H4 (cell line): Measurements from ENCODE around the gene FOXO3B.

GRCh38 chr17:17490895-17492212 is 4.8 kb downstream of the RASD1 start:
- RAMPAGE, long total RNA = no peak

DNA sequence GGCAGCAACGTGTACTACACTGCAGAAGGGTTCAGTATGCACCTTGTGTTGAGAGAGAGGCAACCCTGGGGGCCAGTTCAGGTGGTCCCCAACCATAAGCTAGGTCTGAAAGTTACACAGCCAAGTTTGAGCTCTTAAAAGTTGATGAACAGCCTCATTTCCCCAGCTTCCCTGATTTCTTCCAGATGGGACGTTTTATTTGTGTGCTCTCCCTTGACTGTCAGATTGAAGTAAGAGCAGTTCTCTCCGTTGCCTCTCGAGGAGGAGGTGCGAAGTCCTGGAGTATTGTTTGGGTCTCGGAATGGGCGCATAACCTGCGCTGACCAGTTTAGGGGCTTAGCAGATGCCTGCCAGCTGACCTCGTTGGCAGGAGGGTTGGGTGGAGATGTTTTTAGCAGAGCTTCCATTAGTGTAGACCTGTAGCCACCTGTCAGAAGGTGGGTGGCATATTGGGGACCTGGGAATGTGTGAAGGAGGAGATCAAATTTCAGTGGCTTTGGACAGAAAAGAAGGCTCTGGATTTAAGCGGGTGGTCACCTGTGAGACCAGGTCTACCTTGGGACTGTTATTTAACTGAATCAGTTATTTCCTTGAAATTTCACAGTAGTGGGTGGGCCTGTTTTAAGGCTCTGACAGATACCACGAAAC is 3.7 kb downstream of the RASD1 start:
- RAMPAGE, long total RNA = no peak

DNA sequence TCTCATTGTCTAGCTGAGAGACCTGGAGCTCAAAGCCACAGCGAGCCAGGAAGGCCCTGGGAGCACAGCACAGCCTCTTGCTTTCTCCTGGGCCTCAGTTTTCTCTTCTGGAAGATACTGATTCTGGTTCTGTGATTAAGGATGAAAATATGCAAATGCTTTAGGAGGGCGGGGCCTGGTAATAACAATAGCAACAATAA is 982 bp upstream of the RASD1 start:
- RAMPAGE, long total RNA = no peak

DNA sequence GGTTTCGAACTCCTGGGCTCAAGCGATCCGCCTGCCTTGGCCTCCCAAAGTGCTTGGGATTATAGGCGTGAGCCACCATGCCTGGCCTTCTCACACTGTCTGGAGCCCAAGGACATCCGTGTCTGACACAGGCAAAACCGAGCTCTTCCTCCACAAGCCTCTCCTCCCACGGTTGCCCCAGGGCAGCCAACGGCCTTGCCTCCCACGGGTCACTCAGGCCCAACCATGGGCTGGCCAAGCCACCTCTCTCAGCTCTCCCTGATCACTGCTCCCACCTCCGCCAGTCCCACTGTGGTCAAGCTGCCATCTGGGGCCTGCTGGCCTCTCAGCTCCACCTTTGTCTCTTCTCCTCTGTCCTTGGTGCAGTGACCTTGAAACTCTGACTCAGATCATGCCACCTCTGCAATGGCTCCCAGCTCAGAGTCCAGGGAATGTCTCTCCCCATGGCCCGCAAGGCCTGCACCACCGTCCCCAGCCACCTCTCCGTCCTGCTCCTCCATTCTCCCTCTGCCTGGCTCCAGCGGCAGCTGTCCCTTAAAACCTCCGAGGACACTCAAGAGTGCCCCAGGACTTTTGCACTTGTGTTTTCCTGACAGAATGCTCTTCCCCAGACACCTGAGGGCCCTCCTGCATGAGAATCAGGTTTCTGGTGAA is 19.5 kb downstream of the PEMT start:
- RAMPAGE, long total RNA = no peak

GRCh38 chr17:17587858-17588394 is 3.6 kb downstream of the PEMT start:
- RAMPAGE, long total RNA = no peak

DNA sequence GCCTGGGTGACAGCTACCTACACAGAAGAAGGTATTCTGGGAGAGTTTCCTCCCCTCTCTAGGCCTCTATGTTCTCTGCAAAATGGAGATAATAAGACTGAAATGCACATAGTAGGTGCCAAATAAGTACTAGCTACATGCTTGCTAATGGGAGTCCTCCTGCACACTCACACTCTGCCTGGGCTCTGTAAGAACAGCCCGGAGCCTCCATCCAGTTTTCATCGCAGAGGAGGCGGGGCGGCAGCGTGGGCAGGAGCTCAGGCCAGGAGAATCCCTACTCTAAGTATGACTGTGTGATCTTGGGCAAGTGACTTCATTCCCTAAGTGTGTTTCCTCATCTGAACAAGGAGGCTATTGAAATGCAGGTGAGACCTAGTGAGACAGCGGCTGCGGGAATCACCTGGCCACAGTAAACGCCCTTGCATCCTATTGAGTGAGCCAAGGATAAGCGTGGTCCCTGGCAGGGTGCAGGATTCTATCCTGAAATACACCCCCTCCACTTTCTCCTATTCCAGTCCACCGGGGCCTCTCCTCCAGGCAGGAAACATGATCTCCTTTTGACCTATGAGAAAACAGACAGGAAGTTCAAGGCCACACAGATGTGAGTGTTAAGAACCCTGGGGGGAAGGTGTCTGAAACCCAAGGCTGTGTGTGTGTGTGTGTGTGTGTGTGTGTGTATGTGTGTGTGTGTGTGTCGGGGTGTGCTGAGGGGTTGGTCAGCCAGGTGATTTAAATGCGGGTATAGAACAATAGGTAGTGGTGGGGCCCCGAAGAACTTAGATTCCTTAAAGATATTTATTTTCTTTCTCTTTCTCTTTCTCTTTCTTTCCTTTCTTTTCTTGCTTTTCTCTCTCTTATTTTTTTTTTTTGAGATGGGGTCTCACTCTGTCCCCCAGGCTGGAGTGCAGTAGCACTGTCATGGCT is 5.2 kb upstream of the RAI1 start:
- RAMPAGE, long total RNA = no peak

DNA sequence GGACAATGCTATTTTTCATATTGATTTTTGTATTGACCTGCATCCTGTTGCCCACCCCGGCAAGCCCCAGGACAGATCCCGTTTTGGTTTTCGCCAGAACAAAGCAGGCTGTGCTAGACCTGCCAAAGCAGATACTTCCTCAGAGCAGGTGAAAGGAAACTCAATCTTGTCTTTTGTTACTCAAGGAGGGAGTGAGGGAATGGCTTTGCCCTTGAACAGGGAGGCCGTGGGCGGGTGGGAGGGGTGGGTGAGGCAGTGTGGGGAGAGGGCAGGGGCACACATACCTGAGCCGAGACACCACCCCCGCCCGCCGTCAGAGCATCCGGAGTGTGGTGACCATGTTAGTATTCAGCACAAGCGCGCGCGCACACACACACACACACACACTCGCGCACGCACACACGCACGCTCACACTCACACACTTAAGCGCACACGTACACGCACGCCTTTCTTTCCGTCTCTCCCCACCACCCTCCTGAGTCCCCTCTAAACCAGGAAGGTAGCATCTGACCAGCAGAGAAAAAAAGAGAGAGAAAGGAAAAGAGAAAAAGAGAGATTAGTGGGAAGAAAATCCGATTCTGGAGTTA is 59.6 kb downstream of the RAI1 start:
- RAMPAGE, long total RNA = no peak

DNA sequence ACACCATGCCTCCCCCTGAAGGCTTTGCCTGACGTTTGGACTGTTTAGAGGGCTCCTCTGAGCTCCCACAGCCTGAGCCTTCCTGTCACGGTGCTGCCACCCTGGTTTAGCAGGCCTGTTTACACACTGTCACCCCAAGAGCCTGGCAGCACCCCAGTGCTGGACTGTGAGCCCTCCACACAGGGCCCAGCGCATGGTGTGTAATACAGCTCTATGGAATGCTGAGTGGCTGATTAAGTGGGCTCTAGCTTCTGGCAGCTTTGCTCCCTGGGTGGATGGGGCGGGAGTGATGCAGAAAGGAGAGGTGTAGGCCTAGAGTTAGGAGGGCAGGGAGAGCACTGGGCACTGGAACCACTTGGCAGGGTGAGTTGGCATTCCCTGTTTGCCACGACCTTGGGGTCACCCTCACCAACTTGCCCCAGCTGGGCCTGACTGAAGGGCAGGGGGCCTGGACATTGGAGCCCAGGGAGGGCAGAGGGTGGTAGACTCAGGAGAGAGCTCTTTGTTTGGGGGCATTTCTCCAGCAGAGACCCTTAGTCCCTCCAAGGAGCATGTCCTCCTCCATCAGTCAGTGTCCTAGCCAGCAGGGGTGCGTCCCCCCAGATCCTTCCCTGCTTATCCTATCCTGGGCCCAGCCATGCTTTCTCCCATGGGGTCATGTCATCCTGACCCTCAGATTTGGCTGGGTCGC is 73.9 kb downstream of the RAI1 start:
- RAMPAGE, long total RNA = no peak

DNA sequence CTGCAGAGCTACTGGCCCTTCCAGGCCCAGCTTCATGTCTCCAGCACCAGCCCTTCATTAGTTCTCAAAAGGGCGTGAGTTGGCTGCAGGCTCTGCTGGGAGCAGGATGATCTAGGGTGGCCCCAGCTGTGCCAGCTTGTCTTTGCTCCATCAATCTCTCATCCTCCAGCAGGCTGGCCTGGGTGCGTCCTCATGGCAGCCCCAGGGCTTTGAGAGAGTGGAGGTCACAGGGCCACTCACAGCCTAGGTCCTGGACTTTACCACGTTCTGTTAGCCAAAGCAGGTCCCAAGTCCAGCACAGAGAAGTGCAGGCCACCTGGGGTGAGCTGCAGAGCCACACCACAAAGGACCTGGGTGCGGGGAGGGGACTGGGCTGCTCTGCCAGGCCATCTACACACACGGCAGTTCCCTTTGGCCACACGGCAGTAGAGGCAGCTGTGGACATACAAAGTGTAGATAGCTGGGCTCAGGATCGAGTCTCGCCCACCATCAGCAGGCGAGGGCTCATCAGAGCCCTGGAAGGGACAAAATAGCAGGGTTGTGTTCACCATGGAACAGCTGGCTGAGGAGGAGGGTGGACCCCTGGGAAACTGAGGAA is 30.1 kb downstream of the SREBF1 start:
- RAMPAGE, long total RNA = no peak

DNA sequence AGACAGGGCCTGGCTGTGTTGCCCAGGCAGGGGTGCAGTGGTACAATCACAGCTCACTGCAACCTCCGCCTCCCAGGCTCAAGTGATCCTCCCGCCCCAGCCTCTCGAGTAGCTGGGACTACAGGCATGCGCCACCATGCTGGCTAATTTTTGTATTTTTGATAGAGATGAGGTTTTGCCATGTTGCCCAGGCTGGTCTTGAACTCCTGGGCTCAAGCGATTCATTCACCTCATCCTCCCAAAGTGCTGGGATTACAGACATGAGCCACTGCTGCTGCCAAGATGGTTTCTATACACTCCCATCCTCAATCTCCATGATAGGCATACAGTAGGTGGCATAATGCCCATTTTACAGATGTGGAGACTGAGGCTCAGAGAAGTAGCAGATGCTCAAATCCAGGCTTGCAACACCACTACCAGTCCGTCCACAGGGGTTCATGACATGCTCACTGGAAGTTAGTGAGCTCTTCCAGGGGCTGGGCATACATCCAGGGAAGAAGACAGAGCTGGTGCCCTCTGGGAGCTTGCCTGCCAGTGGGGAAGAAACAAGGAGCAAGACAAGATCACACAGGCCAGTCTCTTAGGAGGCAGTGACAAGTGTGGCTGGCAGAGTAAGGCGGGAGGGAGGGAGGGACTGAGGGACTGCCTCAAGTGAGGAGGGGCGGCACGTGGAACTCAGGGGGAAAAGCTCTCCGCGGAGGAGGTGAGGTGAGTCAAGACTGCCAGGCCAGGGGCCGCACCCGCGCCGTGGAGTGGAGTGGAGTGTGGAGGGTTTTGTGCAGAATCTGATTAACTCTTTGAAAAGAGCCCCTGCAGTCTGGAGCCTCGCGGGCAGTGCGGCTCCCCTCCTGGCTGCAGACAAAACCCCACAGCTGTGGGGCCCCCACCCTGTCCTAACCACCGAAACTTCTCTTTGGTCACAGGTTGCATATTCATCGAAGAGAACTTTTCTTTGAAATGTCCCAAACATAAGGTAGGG is 28.0 kb downstream of the SREBF1 start:
- RAMPAGE, long total RNA = no peak

DNA sequence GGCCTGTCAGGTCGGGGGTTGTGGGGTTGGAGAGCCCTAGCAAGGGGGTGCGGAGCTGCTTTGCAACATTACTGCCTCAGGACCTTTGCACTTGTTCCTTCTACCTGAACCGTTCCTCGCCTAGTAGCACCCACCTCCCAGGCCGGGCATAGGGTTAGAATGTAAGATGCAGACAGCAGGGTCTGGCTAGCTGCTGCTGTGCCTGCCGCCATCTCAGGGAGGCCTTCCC is 18.5 kb downstream of the SREBF1 start:
- RAMPAGE, long total RNA = no peak

DNA sequence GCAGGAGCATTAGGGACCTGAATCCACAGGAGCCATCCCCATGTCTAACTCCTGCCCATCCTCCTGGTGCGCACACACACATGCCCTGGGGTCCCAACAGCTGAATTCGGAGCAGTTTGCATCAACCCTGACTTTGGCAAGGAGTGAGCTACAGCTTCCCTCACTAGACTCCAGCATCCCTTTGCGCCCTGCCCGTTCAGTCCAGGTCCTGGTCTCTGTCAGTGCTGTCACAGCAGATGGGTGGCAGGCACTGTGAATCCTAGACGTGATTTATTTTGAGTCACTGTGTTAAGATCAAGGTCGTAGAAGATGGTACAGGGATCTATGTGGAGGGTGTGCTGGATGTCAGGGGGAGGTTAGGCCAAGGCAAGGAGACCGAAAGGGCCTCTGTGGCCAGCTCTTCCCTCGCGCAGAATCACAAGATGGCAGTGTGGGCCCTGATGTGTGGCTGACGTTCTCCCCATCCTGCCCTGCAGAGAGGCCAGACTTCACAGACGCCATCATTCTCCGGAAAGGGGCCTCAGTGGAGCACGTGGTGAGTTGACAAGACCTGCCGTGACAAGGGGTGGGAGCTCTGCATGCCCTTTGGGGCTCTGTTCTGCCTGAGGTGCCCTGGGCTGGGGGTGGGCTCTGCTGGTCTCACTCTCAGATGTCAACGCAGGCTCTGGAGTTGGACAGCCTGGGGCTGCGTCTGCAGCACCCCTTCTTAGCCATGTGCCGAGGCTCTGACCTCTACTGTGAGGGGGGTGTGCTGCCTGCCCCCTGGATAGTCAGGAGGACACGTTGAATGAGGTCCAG is 4.2 kb upstream of the MYO15A start:
- RAMPAGE, long total RNA = no peak

DNA sequence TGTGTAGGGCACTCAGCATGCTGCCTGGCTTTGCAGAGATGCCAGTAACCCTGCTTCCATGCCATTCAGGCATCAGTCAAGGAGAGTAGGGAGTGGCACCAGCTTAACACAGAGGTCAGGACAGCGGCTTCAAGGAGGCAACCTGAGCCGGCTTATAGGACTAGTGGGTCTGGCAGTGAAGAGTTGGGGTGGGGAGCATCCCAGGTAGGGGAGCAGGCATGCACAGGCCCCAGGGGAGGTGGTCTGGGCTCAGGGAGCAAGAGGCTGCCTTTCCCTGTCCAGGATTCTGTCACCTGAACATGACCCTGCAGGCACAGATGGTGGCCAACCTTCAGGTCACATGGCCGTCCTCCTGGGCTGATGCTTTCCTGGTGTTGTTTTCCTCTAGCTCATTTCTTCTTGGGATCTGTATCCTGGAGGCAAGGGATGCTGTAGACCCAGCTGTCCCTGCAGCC is 3.6 kb upstream of the MYO15A start:
- RAMPAGE, long total RNA = no peak

DNA sequence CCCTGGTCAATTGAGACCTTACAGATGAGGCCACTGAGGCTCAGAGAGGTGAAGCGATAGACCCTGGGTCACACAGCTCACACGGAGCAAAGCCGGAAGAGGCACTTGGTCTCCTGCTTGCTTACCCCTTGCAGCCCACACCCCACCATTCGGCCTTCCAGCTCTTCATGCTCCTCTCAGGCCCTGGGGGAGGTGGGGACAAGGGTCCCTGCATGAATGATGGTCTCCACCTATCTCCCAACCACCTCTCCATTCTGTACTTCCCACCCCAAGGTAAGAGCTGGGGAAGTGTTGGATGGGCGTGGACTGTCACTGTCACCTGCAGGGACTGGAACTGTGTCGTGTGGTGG is 5.2 kb upstream of the ALKBH5 start:
- RAMPAGE, long total RNA = no peak

DNA sequence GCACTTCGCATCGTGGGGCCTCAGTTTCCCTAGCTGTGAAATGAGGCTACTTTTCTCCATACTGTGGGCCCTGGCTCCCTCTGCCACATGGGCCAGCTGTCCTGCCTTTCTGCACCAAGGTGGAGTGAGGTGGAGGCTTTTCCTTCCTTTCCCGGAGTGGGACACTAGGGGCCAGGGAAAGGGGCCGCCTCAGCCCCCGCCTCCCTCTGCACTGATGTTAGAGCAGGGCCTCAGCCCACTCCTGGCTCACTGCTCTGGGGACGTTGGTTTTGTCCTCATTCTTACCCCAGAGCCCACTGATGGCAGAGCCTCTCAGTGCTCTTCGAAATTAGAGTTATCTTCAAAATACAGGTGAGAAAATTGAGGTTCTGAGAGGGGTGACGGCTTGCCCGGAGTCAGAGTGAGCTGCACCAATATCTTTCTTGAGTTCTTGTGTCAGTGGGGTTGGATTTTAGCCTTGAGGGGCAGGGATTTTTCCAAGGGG is 1.2 kb downstream of the LLGL1 start:
- RAMPAGE, long total RNA = no peak

- RAMPAGE, long total RNA = no peak
These were observed 10.2 kb downstream of the FLII start for GRCh38 chr17:18248096-18248895.

DNA sequence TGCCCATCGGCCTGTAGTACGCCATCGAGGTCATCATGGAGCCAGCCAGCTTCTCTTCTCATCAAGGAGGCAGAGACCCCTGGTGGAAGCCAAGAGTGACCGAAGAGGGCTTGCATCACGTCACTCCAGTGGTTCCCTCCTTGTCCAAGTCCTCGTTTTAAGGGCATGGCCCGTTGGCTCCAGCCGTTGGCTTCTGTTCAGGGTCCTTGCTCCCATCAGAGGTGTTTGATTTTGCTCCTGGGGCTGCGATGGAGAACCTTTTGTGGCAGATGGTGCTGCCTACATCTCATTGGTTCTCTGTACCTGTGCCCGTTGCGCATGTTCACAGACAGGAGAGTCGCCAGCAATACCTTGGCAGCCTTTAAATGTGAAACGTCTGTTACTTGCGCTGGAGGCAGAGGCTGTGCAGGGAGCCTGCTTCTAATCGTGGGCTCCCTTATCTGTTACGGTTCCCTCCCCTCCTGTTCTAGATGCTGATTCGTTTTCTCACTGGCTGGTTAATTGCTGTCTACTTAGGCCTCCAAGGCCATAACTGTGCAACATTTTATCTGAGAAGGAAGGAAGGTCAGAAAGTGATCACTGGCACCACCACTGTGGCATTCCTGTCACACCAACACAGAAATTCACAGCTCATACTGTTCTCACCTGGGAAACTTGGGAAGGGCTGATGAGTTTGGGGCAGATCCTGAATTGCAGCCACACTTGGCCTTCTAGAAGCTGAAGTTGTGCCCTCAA is 9.6 kb downstream of the SMCR8 start:
- RAMPAGE, long total RNA = no peak

- RAMPAGE, long total RNA = no peak
These were observed 16.5 kb downstream of the LGALS9C start for GRCh38 chr17:18493039-18493509.

GRCh38 chr17:18673109-18673308 is 9.1 kb downstream of the FOXO3B start:
- RAMPAGE, long total RNA = no peak

- RAMPAGE, long total RNA = no peak
These were observed at the start of gene FOXO3B for GRCh38 chr17:18682011-18682814. Gene FOXO3B, minus strand, starts transcription at chr17:18682314.